ENCODE data around the genes KLHL10, HCRT and STAT3.

GRCh38 chr17:41666229-41667556 lies 22.0 kb upstream of the EIF1 start:
- RRBS = 3% methylated on average over 14 of the region's 52 CpGs

GRCh38 chr17:41697196-41697640 lies 8.5 kb downstream of the EIF1 start:
- RRBS = no CpG with 5 or more reads among the region's 4 CpGs

DNA sequence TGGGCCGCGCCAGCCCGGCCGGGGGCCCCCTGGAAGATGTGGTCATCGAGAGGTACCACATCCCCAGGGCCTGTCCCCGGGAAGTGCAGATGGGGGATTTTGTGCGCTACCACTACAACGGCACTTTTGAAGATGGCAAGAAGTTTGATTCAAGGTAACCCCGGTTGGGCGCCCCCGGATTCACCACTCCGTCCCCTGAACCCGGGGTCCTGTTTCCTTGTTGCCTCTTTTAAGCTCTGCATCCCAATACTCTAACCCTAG lies 252 bp downstream of the FKBP10 start:
- RRBS = 15% methylated on average over 8 of the region's 13 CpGs

GRCh38 chr17:41837517-41838040 lies at the start of gene KLHL10:
Gene KLHL10 (plus strand): TSS chr17:41837825.
- RRBS = no CpG with 5 or more reads among the region's 10 CpGs

DNA sequence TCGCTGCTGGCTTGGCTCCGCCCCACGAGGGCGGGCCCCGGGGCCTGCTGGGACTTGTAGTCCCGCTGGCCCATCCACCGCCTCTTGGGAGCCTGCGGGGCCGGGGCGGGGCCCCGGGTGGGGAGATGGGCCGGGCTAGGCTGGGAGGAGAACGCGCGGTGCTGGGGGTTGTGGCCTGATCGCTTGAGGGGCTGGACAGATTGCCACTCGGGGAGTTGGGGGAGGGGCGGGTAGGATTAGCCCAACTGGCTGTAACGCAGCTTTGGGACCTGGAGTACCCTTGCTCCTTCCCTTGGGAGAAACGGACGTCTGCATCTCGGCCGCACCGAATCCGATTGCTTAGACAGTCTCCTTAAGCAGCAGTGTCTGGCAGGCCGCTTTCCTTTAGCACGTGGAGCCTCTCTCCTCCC lies 342 bp upstream of the ACLY start:
- RRBS = 1% methylated on average over 5 of the region's 27 CpGs

GRCh38 chr17:41962308-41962927 lies 4.2 kb upstream of the CNP start:
- RRBS = no CpG with 5 or more reads among the region's 10 CpGs

DNA sequence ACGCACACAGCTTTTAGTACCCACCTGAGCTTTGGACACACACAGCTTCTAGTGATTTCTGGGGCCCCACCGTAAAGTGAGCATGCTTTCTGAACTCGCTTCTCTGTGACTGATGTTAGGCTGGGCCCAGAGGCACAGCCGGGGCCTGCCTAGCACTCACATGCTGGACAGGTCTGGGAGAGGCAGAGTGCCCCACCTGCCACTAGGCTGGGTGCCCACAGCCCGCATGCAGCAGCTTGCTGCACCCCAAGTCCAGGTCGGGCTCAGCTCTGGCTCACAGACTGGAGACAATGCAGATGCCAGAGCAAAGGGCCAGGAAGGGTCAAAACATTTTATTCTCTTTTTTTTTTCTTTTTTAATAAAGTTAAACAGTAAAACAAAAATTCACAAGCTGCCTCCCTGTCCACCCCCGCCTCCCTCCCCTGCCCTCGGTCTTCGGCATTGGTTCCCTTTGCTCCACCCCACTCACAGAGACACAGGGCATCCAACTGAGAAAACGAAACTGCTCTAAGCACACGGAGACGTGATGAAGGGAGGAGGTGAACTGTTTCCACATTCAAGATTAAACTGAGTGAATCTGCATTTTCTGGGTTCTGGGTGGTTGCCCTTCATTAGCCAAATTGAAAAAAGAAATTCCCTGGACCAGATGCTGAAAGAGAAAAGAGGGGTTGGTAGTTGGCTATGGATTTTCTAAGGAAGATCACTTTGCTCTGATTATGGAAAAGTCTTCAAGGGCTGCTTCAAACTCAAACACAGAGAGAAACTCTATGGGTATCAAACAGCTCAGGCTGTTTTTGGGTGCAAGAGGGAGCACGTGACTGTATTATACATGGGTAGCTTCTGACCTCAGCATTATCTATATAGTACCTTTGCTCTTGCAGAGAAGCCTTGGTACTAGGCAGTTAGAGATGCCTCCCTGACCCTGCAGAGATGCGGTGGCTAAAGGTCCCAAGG lies 9.8 kb downstream of the CNP start:
- RRBS = no CpG with 5 or more reads among the region's 14 CpGs

DNA sequence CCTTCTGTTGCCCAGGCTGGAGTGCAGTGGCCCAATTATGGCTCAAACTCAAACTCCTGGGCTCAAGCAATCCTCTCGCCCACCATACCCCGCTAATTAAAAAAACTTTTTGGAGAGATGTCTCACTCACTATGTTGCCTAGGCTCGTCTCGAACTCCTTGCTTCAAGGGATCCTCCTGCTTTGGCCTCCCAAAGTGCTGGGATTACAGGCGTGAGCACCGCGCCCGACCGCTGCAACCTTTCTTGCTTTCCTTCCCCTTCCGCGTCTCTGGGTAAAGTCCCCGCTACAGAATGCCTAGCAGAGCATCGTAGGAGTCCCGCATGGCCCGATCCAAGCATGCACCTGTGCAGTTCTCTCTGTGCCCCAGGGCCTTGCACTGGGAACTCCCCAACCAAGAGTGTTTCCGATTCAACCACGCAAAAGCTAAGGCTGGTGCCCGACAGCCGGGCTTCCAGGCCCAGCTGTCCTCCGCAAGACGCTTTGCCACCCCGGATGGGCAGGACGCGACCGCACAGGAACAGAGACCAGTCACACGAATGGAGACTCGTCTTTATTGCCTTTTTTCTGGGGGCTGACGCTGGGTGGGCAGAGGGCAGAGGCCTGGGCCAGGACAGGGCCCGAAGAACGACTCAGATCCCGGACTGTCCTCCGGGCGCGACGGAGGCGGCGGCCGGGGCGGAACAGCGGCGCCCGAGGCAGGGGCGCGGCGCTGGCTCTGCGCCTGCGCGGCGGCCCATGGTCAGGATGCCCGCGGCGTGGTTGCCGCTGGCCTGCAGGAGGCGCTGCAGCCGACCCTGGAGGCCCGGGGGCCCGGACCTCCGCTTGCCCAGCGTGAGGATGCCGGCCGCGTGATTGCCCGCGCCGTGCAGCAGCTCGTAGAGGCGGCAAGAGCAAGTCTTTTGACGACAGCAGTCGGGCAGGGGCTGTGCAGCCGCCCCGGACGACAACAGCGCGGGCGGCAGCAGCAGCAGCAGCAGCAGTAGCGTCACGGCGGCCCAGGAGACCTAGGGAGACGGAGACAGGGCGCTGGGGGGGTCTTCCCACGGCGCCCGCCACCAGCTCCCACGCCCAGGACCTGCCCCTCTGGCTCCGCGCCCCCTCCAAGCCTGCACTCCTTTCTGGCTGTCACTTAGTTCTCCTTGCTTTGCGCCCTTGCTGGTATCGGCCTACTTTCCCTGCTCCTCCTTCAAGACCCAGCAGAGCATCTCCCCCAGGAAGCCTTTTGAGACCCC lies 1.3 kb downstream of the HCRT start:
- RRBS = 12% methylated on average over 15 of the region's 88 CpGs

GRCh38 chr17:42185398-42185573 lies at the start of gene HCRT:
Gene HCRT (minus strand): TSS chr17:42185452.
- RRBS = no CpG with 5 or more reads among the region's 3 CpGs

GRCh38 chr17:42302481-42302680 lies 14.1 kb downstream of the STAT5A start:
- RRBS = no CpG with 5 or more reads among the region's 3 CpGs

GRCh38 chr17:42310472-42310636 lies 22.1 kb downstream of the STAT5A start:
- RRBS = no CpG with 5 or more reads among the region's 8 CpGs

DNA sequence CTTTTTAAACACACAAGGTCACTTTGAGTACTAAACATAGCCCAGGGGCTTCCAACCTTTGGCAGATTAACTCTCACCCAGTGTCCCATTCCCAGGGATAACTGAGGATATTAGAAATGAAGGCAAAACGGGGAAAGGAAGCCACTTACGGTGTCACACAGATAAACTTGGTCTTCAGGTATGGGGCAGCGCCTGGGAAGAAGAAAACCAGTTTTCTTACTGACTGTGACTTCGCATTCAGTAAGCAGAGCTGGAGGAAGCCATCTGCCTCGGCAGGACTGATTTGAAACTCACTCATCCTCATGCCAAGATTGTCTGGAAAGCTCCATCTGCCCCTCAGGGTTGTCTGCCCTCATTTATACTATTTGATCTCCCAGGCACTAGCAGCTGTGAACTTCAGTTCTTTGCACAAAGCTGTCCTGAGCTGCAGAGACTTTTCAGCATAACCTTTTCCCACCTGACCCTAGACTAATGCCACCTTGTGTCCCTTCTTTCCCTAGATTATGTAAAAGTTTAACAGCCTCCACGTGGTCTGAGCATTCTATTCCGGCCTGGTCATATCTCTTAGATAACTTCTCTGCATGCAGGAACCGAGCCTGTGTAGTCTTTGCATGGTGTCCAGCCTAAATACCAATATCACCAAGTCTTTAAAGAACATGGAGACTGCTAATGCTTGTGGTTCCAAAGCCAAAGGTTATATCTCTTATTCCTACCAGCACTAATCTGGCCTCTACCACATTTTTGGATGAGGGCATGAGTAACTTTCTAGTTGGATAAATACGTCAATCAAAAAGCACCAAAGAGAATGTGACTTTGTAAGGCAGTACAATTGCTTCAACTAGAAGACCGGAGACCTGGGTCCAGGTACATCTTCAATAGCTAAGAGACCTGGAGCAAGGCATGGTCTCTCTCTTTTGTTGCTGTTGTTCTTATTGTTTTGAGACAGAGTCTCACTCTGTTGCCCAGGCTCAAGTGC lies 29.0 kb downstream of the STAT5A start:
- RRBS = no CpG with 5 or more reads among the region's 10 CpGs

- RRBS = 1% methylated on average over 14 of the region's 69 CpGs
Observed at GRCh38 chr17:42388243-42389557, at the start of gene STAT3. Gene STAT3 (minus strand): TSS chr17:42388442.

- RRBS = 88% methylated on average over 3 of the region's 15 CpGs
Observed at GRCh38 chr17:42421029-42421681, 1.9 kb downstream of the CAVIN1 start.

- RRBS = 2% methylated on average over 6 of the region's 7 CpGs
Observed at GRCh38 chr17:42422967-42423043, 251 bp downstream of the CAVIN1 start.

GRCh38 chr17:42459065-42460206 lies 758 bp downstream of the ATP6V0A1 start:
- RRBS = 2% methylated on average over 4 of the region's 23 CpGs

DNA sequence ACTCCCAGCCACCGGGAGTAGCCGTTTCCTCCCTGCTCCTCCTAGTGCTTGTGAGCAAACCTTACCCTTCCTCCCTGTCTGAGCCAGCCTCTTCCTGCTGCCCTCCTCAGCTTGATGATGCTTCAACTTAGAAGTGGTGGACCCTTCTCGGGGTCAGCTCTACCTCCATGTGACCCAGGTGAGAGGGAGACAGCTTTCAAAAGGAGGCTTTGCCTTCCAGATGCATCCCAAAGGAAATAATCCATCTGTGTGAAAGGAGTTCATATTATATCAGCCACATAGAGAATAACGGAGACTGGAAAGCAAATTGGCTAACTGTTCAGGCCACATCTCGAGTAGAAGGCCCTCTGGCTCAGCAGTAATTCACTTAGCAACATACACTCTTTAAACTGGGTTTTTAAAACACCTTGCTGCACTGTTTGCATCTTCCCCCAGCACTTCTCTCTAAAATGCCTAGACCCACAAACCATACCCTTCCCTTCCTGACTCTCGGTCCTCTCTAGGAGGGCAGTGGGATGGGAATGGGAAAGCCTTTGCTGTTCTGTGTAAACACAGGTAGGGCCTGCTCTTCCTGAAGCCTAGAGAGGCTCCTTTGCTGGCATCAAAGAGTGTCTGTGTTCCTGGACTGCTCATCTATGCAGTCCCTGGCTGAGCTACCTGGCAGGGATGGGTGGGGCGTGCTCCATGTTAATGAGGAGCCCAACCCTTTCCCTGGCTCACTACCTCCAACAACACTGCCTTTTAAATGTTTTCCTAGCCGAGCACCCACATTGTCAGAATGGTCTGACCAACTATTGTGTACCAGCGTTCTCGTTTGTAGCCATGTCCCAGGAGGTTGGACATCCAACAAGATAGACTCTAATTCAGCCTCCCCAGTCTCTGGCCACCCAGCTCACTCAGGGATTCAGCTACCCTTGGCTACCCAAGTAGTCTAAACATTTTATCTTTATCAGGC lies 26.8 kb upstream of the NAGLU start:
- RRBS = no CpG with 5 or more reads among the region's 10 CpGs

DNA sequence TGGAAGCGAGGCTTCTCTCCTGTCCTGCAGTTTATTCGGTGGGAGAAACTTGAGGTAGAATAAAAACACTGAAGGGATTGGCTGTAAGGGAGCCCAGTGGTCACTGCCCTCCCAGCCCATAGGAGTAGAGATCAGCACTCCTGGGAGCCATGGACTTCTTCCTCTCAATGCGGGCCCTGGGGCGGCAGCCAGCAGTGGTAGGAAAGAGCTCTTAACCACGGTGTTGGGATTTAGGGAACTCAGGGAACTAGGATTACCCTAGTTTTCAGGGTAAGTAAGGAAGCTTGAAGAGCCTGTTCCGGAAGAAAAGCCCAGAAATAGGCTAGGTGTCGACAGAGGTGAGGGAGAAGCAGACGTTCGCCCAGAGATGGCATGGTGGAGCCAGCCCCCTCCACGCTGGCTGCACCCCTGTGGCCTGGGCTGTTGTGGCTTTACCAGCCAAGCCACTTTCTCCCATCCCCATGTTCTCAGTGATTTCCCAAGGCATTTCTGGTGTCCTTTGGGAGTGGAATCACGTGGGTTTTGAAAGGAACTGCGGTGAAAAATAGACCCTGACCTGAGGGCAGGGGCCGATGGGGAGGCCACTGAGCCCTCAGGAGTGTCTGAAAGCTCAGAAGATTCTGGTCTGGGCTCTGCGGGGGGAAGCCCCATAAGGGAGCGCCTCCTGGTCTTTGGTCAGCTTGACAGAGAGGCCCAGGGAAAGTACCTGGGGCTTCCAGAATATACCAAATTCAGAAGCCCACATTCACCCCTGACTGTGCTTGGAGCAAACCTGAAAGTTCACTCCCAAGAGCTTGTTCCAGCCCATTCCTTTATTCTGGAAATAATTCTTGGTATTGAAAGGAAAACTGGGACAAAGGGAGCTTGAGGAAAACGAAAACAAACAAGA lies 23.5 kb upstream of the NAGLU start:
- RRBS = no CpG with 5 or more reads among the region's 16 CpGs

DNA sequence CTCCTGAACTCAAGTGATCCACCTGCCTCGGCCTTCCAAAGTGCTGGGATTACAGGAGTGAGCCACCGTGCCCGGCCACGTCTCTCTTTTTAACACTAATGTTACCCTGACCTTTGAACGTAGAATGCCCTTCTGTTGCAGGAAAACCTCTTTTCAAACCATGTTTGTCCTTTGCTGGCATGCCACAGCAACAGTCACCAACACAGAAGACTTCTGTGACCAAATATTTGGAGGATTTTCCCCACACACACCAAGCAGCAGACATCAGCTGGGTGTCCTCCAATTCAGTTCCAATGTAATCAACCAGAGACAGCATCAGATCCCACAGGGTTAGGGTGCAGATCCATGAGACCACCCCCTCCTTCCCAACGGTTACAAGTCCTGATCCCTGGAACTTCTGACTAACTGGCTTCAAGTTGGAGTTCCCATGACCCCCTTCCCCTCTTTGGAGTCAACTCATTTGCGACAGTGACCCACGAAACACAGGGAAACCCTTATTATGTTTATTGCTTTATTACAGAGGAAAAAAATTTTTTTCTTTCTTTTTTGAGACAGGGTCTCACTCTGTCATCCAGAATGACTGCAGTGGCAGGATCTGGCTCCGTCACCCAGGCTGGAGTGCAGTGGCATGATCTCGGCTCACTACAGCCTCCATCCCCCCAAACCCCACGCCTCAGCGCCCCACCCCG lies 7.6 kb upstream of the HSD17B1 start:
- RRBS = no CpG with 5 or more reads among the region's 13 CpGs

GRCh38 chr17:42545649-42546109 lies 7.0 kb upstream of the HSD17B1 start:
- RRBS = no CpG with 5 or more reads among the region's 5 CpGs

Data from T47D (cell line).